Cerebral cortex (tissue), 2 donors: ENCODE data around the genes MYOC, METTL13 and TNFSF4.

GRCh38 chr1:170200987-170201450 is 55.3 kb downstream of the NTMT2 start:
- PRO-cap, 2 experiments, result no peak in any of the 2 experiments

DNA sequence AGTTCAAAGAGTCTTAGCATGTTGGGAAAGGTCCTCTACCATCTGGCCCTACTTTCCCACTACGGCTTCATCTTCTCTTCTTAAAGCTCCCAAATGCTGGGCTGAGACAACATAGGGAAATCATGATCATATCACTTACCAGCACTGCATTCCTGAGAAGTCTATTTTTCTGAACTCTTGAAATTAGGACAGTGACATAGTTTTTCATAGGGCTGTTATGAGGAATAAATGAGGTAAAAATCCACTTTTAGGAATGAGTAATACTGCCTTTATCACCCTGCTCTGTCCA is 36.8 kb downstream of the PRRX1 start:
- PRO-cap, 2 experiments, result no peak in any of the 2 experiments

- PRO-cap, 2 experiments, result no peak in any of the 2 experiments
Measured at GRCh38 chr1:171138555-171139468, 46.3 kb upstream of the FMO2 start.

- PRO-cap, 2 experiments, result no peak in any of the 2 experiments
Measured at GRCh38 chr1:171186547-171187161, 1.6 kb downstream of the FMO2 start.

DNA sequence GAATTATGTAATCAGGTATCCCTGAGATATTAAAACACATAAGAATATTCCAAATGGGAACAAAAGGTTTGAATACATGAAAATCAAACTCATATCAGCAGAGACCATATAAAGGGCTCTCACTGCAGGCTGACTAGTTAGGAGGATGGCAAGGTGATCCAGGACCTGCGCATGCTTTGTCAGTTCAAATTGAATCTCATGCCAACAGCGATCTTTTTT is 2.0 kb downstream of the FMO2 start:
- PRO-cap, 2 experiments, result no peak in any of the 2 experiments

GRCh38 chr1:171373459-171374211 is 59.7 kb downstream of the FMO4 start:
- PRO-cap, 2 experiments, result no peak in any of the 2 experiments

DNA sequence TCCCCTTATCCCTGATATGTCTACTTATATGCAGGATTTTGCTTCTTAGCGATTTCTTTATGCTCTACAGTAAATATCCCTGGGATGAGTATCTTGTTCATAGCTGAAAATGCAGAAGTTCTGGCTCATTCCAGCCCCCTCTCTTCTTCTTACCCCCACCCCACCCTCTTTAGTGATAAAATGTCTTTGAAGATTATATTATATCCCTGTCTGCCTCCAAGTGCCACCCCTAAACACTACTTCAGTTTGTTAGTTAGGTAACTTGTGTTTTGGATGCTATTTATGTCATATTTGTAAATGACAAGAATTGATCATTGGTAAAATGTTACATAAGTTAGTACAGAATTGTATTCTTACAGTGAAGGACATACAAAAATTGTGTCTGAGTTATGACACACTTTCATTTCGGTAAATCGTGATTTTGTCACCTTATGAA is 2.6 kb downstream of the PRRC2C start:
- PRO-cap, 2 experiments, result no peak in any of the 2 experiments

- PRO-cap, 2 experiments, result no peak in any of the 2 experiments
Measured at GRCh38 chr1:171524621-171525196, 39.4 kb downstream of the PRRC2C start.

DNA sequence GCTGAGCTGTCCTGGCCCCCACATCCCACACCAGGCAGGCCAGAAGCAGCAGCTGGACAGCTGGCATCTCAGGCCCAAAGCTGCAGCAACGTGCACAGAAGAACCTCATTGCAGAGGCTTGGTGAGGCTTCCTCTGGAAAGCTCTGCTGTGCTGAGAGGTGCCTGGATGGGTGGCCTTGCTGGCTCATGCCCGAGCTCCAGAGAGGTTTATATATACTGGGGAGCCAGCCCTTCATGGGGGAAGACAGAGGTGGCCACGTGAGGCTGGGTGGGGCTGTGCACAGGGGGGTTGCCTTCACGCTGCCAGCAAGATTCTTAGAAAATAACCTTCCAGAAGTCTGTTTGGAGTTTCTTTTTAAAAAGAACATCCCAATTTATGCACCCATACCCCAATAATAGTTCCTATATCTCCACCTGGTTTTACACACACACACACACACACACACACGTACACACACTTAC is at the start of gene MYOC:
Gene MYOC (minus strand): TSS at position 186 of the 462 bp plus-strand sequence.
- PRO-cap, 2 experiments, result no peak in any of the 2 experiments

DNA sequence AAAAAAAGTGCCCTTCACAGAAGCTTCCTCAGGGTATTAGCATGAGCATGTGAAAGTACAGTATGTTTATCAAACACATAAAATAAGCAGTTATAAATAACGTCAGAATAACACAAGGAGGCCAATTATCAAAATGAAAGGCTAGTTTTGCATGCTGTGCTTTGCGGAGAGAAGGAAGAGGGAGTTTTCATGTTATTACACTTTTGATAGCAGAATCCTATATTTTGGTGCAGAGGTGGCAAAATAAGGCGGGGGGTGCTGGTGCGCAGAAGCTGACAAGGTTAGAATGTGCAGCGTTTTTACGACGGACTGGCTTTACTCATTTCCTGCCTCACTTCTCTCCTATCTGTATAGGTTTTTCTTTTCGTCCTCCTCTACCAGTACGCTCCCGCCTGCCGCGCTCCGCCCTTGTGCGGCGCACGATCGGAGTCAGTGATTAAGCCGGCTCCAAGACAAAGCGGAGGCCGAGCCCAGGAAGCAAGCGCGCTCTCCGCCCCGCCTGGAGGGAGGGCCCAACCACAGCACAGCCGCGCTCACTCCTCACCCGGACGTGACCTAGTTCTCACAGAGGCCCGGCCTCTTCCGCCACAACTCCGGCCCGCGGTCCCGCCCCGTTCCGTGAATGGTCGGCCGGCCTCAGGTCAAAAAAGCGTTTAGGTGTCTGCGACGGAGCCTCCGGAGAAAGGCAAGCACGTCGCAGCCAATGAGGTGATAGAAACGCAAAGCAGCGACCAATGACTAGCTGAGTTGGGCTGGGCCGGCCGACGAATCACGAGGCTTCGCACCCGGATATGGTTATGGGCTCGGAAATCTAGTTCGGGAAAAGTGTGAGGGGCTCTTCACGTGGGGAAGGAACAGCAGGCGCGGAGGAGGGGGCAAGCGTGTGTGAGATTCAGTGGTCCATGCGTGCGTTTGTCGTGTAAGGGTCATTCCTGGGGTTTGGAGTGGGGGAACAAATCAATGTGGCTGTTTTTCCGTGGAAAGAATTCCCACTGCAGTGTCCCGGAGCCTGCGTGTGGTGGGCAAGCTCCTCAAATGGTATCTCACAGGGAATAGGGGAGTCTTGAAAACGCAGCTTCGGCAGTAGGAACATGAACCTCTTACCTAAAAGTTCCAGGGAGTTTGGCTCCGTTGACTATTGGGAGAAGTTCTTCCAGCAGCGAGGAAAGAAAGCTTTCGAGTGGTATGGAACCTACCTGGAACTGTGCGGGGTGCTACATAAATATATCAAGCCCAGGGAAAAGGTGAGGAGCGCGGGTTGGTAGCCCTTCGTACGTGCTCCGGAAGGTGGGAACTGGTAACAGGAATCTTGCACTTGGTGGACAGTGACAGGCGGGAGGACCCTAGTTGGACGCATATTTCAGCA is at the start of gene METTL13:
Gene METTL13 (plus strand): TSS at position 784 of the 1,366 bp plus-strand sequence.
- PRO-cap, 2 experiments, result peak in 1 of 2 experiments; most common plus-strand start position 819 of the sequence (in 1); most common minus-strand start position 531 of the sequence (in 1)

- PRO-cap, 2 experiments, result no peak in any of the 2 experiments
Measured at GRCh38 chr1:171997490-171997860, 156.2 kb downstream of the DNM3 start.

- PRO-cap, 2 experiments, result no peak in any of the 2 experiments
Measured at GRCh38 chr1:172138713-172138966, 281.8 kb upstream of the C1orf105 start.

- PRO-cap, 2 experiments, result no peak in any of the 2 experiments
Measured at GRCh38 chr1:172500252-172500657, 32.7 kb upstream of the SUCO start.

GRCh38 chr1:172544648-172545720 is 12.0 kb downstream of the SUCO start:
- PRO-cap, 2 experiments, result no peak in any of the 2 experiments

GRCh38 chr1:173206655-173207628 is at the start of gene TNFSF4:
Gene TNFSF4 (minus strand): TSS chr1:173207331.
- PRO-cap, 2 experiments, result no peak in any of the 2 experiments

DNA sequence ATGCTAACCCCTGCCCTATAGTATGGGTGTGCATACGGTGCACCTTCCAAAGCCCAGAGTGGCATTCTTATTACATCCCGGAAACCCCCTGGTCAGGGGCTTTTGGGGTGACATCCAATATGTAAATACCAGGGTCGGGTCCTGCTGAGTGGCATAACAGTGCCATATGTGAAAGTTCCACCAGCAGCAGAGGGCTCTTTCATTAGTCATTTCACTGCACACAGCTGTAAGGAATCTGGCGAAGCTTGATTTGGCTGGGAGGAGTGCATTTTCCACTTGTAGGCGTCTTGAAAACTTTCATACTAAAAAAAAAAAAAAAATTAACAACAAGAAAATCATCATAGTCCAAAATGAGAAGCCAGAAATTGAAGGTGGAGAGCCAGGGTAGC is 58.8 kb upstream of the PRDX6 start:
- PRO-cap, 2 experiments, result no peak in any of the 2 experiments

DNA sequence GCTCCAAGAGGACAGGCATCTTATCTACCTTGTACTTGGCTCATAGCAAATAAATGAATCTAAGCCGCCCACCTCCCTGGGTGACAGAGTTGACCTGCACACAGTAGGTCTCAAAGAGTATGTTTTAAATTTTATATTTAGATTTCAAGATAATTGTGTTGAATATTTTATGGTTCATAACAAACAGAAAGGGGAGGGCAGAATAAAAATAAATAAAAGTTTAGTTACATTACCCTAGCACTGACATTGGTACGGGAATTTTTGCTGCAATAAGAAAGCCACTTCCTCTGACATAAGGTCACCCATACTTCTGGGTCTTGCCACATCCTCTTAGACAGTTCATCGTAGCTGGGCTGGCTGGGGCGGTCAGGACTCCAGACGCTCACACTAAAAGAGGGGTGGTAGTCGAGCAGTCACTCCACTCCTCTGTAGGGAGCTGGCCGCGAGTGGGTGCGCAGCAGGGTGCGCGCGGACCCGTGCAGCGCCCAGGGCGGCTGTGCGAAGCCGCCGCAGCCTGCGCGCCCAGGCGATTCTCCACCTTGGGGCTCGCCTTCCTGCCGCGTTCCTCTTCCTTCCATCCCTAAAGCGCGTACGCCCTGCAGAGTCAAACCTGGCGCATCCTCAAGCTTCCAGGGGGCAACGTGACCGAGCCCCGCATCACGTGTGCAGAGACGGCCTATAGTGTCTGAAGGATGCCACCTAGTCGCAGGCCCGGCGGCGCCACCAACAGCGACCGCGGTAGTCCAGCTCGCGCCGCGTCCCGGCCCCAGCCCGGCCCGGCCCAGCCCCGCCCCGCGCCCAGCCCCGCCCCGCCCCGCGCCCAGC is 524 bp upstream of the PRDX6 start:
- PRO-cap, 2 experiments, result peak in 1 of 2 experiments; most common plus-strand start position 337 of the sequence (in 1); most common minus-strand start position 743 of the sequence (in 1)

- PRO-cap, 2 experiments, result peak in 1 of 2 experiments; most common plus-strand start chr1:173478311 (in 1); most common minus-strand start chr1:173478251 (in 1)
Measured at GRCh38 chr1:173477431-173478457, 609 bp downstream of the PRDX6 start.

DNA sequence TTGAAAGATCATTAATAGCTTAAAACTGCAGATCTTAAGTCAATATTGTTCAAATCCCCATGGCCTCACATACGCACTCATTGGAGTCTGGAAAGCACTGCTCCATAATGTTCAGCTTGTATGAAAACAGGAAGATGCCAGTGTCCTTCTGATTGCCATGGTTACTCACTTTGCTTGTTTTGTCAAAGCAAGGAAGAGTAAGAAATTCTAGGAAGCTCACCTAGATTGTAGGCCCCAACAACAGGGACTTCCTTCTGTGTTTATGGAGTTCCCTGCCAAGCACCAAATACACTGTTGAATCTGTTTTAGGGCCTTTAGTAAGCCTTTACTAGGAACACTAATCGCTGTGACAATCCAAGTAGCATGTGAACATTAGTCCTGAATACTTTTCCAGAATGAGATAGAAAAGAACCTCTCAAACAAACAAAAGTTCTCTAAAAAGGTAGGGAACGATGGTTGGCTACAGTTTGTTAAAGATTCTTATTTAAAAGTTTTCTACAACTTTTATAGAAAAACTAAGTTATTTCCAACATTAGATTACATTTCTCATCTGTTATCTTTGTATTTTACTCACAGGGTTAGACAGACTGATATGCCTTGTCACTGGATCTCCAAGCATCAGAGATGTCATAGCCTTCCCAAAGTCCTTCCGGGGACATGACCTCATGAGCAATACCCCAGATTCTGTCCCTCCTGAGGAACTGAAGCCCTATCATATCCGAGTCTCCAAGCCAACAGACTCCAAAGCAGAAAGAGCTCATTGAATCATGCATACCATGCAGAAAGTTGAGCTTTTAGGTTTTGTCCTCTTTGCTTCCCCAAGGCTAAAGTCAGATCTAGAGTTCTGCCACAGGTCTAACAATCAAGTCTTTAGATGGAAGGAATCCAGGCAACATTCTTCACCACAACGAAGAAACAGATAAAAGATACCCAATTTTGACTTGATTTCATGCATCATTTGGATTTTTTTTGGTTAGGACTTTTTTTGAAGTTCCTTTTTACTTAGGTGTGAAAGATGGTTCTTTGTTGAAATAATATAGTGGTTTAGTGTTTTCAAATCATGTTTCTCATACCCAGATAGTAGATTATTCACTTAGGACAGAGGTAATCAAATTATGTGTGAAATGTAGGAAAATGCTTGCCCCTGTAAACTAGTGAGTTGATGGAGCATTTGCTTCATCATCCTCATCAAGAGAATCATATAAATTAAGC is 10.8 kb upstream of the ZBTB37 start:
- PRO-cap, 2 experiments, result no peak in any of the 2 experiments

GRCh38 chr1:173869133-173869471 is 922 bp downstream of the ZBTB37 start:
- PRO-cap, 2 experiments, result peak in 1 of 2 experiments; most common plus-strand start chr1:173869173 (in 1)